PC-3 (cell line): ENCODE measurements around a stretch of chr17.

GRCh38 chr17:75135042-75135768 lies 3.7 kb upstream of the NT5C start:
- RAMPAGE, long total RNA = no peak

GRCh38 chr17:75241815-75242689 lies 19.4 kb downstream of the GGA3 start:
- RAMPAGE, long total RNA = no peak

DNA sequence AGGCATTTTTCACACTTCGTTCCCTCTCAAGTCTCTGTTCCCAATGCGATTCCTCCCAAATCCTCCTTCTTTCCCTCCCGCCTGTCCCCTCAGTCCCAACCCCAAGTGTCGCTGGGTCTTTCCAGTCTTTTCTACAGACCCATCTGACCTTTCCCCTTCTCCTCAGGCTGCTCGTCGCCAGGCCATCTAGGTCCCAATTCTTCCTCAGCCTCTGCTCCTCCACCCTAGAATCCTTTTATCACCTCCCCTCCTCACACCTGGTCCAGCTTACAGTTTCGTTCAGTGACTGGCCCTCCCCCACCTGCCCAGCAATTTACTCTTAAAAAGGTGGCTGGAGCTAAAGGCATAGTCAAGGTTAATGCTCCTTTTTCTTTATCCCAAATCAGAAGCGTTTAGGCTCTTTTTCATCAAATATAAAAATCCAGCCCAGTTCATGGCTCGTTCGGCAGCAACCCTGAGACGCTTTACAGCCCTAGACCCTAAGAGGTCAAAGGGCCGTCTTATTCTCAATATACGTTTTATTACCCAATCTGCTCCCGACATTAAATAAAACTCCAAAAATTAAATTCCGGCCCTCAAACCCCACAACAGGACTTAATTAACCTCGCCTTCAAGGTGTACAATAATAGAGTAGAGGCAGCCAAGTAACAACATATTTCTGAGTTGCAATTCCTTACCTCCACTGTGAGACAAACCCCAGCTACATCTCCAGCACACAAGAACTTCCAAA lies 7.2 kb downstream of the GGA3 start:
- RAMPAGE, long total RNA = no peak

GRCh38 chr17:75265447-75266544 lies 4.1 kb downstream of the MRPS7 start:
- RAMPAGE, long total RNA = no peak

DNA sequence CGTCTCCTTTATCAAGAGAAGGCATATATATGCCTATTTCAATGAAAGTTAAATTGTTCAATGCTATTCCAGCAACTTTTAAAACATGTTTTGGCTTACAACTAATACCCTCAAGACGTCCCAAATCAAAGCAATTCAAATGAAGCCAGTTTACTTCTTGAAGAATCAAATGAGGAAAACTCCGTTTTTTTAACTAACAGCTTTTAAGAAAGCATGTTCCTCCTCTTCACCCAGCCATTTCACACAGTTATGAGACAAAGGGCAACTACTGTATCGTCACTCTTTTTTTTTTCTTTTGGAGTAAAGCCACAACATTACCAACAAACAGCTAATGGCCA lies 14.7 kb downstream of the GRB2 start:
- RAMPAGE, long total RNA = no peak

DNA sequence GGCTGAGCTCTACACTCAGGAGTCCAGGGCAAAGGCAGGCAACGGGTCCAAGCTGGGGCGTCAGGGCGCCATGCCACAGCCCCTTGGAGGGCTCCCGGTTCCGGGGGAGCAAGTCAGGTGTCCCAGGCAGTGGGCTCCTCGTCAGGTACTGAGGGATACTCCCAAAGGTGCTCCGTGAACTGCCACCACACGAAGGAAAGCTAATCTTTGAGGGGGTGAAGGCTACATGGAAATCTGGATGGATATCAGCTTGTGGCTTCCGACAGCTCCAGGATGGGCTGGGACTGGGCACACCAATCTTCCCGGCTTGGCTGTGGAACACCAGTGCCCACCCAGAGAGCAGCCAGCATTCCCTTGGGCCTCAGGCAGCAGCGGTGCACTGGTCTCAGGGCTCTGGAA lies 1.5 kb downstream of the CASKIN2 start:
- RAMPAGE, long total RNA = no peak

GRCh38 chr17:75548864-75549739 lies 23.6 kb downstream of the LLGL2 start:
- RAMPAGE, long total RNA = no peak

DNA sequence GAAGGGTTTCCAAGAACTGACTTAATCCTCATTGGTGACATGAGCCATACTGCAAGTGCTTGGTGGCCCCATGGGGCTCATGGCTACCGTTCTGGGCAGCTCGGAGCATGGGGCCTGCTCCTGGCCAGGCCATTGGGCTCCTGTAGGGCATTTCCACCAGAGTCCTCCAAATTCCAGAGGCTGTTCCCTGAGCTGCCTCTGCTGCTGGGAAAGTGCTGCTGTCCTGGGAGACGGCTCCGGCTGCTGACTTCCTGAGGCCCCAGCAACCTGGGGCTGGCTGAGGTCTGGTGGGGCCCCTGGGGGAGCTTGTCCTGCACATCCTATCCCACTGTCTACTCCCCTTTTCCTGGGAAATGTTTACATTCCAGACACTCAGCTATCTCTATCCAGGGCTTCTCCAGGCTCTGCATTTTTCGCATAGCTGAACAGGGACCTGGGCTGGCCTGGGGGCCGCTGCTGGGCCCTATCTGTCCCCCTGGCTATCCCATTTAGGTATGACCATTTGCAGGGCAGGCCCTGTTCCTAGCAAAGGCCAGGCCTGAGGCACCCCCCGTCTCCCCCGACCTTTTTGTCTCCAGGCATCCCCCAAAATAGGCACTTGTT lies 27.4 kb downstream of the LLGL2 start:
- RAMPAGE, long total RNA = no peak

GRCh38 chr17:75621509-75621892 lies 11.7 kb upstream of the SMIM5 start:
- RAMPAGE, long total RNA = no peak

DNA sequence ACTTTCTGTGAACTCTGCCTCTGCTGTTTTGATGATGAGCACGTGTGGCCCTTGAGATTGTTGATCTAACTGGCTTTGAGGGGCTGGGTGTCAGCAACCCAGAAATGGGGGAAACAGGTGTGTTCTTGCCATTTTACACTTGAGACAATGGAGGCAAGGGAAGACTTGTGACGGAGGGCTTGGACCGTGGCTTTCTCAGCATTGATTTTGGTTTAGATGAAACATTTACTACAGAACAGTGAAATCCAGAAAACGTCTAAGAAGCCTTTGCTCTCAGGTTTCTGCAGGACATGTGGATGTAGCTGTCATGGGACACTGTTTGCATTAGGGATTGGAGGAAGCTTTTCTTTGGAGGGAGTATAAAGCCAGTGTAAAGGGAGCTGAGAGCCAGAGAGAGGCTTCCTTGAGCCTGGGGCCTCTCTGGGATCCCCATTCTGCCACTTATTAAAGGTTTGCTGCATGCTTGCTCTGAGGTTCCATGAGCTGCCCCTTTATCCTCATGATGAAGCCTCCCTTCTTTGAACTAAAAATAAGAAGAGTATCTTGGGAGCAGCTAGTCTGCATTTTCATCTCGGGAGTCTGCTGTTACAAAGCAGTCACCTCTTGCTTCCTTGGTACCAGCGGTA lies 25.4 kb downstream of the SAP30BP start:
- RAMPAGE, long total RNA = no peak

DNA sequence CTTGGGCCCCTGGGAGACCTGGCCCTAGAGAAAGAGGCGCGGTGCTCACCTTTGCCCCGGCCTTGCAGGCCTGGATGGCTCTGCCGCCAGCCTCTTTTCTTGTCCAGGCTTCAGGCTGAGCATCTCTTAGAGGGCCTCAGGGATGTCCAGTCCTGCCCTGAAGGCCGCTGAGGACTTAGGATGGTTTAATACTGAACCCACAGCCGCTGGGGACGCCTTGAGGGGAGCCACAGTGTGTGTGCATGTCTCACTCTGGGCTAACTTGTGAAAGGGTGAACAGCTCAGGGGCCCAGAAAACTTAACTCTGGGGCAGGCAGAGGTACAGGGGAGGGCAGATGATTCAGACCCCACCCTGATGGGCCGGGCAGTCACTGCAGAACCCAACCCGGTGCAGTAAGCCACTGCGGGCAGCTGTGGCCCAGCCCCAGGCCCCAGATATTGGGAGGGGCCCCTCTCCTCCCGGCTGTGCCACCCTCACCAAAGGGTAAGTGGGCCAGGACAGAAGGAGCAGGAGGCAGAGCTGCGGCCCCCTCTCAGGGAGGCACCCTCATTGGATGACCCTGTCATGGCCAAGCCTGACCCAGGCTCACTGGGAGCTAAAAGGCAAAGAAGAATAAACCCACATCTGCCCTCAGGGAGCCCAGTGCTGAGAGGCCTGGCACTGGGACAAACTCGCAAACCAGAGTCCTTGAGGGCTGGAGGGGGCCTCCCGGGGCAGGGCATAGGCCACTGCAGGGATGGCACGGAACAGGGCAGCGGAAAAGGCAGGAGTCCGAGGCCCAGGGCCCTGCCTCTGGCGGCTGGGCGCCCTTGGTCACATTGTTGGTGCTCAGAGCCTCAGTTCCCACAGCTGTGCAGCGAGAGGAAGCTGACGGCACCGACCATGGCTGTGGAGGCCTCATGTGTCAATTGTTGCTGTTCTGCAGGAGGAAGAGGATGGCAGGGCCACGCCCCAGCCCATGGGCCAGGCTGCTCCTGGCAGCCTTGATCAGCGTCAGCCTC lies 2.8 kb downstream of the ITGB4 start:
- RAMPAGE, long total RNA = no peak

- RAMPAGE, long total RNA = no peak
Observed at GRCh38 chr17:75773159-75773701, 6.3 kb downstream of the H3-3B start.

DNA sequence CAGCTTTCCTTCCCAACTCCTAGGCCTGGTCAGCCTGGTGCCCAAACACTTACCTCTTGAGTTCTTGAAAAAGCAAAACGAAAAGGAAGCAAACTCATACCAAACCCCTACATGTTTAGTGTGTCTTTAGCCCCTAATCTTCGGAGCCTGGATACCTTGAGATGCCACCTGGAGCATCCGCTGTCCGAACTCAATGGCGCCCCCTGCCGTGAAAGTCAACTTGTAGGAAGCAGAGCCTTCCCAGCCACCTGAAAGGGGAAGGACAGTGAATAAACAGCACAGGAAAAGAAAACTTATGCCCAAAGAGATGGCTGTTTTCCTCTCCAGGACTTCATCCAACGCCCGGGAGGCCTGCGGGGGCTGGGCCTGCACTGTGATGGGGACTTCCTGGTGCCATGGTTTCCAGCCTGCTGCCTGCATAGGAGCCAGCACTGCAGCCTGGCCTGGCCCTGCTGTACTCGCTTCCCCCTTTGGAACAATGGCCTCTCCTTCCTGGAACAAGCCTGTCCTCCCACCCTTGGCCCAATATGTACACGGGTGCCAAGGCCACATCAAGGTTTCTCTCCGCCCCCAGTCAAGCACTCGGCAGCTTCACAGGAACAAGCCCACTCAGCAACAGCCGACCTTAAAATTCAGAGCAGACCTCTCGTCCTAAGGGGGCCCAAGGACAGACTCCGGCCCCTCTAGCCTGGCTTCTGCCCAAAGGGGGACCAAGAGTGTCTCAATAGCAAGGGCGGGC lies 4.4 kb upstream of the UNC13D start:
- RAMPAGE, long total RNA = no peak

- RAMPAGE, long total RNA = no peak
Observed at GRCh38 chr17:75849154-75850013, 5.2 kb upstream of the UNC13D start.

DNA sequence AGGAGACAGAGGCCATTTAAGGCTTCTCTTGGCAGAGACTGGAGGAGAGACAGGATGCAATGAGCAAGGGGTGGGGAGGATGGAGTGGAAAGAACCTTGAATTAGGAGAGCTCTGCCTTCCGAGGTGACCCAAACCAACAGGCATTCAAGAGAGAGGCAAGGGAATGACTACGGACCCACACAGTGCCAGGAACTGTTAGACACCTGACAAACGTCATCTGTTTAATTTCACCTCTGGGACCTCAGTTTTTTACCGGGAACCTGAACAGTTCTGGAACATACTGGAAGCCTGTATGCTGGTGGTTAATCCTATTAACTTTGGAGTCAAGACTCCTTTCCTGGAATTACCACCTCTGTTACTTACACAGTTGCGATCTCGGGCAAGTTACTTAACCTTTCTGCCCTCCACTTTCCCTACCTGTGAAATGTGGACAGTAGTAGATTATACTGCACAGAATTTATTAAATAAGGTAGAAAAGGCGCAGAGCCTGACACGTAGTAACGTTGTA lies 693 bp downstream of the WBP2 start:
- RAMPAGE, long total RNA = no peak

DNA sequence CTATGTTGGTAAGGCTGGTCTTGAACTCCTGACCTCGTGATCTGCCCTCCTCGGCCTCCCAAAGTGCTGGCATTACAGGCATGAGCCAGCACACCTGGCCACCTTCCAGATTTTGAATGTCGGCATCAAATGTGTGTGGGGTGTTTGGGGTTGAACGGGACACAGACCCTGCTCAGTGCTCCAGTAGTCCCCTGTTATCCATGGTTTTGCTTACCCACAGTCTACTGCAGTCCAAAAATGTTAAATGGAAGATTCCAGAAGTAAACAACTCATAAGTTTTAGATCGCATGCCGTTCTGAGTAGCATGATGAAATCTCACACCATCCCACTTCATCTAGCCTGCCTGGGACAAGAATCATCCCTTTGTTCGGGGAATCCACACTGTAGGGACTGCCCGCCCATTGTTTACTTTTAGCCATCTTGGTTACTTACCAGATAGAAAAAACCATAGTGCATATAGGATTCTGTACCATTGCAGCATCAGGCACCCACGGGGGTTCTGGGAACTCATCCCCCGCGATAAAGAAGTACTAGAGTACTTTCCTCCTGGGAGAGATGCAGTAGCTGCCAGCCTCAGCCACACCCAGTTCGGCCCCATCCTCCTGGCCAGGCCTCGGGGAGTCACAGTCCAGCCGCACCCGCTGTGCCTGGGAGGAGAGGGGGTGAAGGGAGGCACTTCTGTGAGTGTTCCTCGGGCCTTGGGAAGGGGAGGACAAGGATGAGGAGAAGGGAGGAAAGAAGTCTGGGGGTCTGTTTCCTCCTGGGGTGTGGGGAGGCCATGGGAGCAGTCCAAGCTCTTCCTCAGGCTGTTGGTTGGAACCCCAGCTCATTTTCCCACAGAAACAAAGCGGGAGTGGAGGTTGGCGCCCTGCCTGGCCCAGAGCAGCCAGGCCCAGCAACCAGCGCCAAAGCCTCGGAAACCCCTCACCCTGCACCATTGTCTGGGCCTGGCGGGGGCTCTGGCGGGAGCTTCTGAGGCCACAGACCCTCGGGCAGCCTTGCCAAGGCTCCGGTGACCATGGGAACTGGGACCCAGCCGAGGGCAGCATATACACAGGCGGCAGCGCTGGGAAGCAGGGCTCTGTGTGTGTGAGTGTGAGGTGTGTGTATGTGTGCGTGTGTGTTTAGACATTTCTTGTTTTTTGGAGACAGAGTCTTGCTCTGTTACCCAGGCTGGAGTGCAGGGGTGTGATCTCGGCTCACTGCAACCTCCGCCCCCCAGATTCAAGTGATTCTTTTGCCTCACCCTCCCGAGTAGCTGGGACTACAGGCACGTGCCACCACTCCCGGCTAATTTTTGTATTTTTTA lies 8.9 kb downstream of the TRIM47 start:
- RAMPAGE, long total RNA = no peak

DNA sequence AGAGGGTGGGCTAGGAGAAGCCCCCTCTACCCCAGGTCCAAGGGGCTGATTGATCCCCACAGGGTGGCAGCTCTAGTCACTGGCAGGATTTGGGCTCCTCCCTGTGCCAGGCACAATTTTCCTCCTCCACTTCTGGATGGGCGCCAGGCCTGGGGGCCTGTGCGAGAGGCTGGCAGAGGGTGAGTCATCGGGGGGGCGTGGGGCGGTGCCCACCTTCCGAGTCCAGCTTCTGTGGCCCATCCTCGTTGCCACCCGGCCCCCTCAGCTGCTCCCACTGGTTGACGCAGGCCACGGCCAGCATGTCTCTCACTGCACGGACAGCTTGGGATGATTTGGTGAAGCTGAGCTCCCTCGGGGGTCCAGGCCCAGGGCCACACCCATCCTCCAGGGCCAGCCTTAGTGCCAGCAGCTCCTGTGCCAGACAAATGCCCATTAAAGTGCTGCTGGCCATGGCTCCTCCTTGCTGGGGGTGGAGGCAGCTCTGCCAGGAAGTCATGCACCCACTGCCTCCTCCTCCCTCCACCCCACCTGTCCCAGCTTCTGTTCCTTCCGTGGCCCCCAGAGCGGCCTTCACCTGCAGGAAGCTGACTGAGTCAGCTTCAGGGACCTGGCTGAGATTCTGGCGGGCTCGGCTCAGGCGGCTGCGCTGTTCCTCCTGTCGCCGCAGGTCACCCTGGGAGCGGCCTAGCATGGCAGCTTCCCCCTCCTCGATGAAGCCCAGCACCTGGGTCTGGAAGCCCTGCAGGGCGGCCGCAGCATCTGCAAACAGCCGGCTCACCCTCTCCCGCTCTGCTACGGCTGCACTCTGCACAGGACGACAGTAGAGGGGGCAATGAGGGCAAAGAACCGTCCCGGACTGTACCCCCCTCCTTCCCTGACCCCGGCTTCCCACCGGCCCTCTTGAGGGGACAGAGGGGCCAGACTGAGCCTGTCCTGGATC lies 2.4 kb downstream of the TRIM47 start:
- RAMPAGE, long total RNA = no peak

DNA sequence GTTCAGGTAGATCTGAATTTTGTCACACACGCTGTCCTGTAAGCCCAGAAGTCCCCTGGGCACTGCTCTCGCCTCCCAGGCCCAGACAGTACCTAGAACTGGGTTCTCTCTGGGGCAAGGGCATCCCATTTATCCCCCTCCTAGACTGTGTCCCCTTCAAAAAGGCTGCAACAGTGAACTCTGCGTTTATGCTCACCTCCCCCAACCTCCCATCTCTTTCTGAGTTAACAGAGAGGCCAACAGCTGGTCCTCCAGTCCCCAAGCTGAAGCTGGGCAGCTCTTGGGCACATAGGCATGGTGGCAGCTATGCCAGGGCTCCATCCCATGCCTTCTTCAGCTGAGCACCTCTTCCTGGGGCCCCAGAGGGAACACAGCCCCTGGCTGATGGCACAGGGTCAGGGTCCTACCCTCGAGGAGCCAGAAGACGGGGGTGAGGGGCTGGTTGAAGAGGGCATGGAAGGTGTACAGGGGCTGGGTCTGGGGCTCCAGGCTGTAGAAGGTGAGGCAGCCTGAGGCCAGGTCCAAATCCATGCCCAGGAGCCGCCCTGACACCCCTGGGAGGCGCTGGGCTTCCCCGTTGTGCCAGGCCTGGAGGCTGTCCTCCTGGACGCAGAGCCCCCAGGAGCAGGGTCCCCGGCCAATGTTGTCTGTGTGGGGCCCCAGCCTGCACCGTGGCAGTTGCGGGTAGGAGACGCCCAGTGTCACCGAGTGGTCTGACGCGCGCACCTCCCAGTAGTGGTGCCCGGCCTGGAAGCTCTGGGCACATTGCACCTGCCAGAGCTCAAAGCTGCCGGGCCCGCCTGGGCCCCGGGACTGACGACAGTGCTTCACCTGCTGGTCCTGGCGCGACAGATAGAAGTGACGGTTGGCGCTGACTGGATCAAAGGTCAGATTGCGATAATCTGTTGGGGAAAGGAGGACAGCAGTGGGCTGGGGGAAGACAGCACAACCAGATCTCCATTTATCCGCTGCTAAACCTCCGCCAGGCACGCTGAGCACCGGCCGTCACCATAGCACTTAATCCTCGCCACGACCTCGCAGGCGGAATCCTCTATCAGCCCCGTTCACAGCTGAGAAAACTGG lies 6.0 kb downstream of the TRIM65 start:
- RAMPAGE, long total RNA = no peak

DNA sequence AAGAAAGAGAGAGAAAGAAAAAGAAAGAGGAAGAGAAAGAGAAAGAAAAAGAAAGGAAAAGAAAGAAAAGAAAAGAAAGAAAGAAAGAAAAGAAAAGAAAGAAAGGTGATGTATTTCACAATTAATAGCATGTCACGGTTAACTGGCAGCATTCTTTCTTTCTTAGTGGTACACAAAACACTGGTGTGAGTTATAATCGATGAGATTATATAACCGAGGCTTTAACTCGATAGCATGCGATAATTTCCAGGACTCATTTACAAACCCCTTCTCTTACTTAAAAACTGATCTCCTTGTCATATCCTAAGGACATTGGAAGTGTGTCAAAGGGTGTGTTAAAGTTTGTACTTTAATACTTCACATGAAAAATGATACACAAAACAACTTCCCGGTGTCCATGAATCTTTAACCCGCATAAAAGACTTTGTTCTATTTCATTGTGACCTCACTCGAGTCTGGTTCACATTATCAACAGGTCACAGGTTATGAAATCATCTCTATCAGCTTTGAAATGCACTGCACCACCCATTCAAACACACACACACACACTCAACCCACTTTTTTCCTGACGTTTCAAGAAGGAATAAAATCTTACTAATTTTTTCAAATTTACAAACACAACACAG lies 3.0 kb downstream of the ACOX1 start:
- RAMPAGE, long total RNA = no peak

DNA sequence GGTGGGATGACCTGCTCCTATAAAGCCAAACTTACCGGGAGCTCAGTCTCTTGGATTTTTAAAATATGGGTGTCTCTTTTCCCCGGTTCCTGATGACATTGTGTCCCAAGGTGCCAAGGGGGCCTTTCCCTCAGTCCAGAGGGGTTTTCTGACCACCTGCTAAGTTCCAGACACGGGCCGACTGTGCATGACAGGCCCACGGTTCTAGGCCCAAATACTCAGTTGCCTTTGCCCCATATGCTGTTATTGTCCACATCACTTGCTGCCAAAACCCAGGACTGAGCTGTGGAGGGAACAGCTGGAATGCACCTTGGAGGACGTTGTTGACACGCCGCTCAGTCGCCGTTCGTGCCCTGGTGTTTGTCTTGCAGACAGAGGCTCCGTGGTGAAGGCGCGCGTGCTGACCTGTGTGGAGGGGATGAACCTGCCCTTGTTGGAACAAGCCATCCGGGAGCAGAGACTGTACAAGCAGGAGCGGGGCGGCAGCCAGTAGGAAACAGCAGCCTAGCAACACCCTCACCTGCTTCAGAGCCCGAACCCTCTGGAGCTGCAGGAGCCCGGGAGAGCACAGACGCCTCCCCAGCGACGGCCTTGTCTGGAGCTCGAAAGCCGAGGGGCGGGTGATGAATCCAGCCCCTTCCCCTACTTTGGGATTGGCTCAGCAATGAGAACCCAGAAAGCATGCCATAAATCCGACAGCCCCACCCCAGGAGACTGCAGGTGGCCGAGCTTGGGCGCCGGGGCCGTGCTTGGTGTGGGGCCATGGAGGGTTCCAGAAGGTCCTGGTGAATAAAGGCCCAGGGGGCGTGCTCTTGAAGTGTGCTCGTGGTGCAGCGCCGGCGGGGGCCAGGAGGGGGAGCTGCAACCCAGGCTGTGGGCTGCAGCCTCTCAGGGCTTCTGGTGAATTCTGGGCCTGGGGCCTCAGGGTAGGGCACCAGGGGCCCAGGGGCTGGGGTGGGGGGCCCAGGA lies 601 bp upstream of the CDK3 start:
- RAMPAGE, long total RNA = no peak